GM19239 (cell line): Measurements from ENCODE around the gene KMT2C.

DNA sequence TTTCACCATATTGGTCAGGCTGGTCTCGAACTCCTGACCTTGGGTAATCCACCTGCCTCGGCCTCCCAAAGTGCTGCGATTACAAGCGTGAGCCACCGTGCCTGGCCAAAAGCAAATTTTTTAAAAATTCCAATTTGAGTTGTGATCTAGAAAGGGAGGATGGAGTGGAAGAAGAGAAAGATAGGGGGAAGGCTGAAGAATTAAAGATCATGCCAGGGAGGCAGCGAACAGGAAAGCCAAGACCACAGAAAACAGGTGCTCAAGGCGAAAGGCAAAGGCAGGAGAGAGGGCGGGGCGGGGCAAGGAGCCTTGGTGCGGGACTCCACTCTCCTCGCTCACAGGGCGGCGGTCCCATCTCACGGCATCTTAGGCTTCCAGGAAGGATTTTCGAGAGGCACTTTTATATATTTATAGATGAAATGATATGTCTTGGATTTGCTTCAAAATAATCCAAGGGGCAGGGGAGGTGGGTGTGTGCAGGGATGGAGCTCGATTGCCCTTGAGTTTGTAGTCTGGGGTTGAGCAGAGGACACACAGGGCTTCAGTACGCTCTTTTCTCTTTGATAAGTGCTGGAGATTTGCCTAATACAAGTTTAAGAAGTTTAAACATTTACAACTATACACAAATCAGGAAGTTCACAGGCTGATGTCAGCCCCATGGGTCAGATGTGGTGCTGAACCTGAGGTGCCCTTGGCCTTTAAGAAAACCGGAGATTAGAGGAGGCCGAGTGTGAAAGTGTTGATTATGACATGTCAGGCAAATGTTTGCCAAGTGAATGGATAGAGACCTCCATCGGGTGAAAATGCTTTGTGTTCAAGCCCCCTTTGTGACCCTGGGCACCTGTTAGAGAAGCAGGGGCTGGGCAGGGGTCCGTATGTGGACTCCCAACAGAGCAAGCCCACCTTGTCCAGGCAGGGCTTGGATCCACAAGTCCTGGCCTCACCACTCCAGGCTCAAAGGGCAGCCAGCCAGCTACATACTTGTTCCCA is 161.1 kb downstream of the PRKAG2 start:
- RRBS: no CpG with 5 or more reads among the region's 21 CpGs

- RRBS: 41% methylated on average over 9 of the region's 20 CpGs
Observed at GRCh38 chr7:151727588-151728380, 149.1 kb downstream of the PRKAG2 start.

DNA sequence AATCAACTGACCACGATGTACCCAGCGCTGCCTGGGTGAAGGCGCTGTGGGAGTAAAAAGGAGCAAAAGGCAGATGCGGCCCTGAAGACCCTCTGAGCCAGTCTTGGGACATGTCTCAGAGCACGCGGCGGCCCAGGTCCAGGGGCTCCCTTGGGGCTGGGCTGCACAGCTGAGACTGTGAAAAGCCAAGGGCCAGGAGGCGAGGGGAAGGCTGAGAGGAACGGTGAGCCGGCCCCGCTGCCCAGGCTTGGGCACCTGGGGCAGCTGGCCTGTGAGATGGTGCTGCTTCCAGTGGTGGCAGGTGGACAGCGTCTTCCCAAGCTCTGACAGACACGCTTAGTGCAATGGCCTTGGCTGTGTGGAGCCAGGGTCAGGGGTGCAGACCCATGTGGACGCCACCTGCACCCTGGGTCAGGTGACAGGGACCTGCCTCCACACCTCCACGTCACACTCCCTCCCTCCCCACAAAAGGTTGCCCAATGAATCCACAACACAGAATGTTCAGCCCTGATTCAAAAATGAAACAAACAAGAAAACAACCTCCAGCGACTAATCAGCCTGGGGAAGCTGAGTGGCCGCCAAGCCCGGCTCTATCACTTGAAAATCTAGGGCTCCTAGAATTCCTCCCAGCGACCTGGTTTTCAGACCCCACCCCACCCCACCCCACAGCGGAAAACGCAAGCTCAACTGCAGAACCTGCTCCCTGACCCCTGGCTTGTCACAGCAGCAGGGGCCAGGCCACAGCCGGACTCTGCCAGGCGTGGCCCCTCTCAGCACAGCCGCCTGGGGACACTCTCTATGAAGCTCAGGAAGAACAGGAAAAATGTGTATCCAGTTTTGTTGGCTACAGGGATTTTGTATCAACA is 54.3 kb downstream of the PRKAG2 start:
- RRBS: no CpG with 5 or more reads among the region's 24 CpGs

DNA sequence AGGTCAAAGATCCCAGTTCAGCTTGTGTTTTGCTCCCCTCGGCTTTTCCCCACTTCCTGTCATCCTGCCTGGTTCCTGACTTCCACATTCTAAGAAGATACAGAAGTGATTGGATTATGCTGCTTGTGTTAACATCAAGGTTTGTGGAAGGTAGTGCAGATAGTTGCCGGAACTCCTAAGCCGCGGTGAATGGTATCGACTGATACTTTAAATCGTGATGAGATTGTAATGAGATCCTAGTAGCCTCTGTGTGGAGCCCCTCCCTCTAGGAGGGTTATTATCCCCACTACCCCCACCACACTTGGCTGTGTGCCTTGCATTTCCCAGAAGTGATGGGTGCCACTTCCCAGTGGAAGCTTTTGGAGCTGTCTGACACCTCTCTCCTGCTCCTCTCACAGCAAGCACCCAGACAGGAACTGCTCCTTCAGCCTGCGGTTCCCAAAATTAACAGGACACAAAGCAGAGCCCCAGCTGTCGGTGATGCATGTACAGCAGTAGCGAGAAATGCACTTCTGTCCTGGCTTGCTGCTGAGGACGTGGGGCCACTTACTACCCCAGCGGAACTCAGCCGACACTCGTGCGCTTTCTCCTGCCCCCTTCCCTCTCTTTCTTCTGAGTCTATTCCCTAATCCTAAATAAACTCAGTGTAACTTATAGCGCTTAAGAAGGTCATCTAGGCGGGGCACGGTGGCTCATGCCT is 52.5 kb downstream of the PRKAG2 start:
- RRBS: no CpG with 5 or more reads among the region's 17 CpGs

DNA sequence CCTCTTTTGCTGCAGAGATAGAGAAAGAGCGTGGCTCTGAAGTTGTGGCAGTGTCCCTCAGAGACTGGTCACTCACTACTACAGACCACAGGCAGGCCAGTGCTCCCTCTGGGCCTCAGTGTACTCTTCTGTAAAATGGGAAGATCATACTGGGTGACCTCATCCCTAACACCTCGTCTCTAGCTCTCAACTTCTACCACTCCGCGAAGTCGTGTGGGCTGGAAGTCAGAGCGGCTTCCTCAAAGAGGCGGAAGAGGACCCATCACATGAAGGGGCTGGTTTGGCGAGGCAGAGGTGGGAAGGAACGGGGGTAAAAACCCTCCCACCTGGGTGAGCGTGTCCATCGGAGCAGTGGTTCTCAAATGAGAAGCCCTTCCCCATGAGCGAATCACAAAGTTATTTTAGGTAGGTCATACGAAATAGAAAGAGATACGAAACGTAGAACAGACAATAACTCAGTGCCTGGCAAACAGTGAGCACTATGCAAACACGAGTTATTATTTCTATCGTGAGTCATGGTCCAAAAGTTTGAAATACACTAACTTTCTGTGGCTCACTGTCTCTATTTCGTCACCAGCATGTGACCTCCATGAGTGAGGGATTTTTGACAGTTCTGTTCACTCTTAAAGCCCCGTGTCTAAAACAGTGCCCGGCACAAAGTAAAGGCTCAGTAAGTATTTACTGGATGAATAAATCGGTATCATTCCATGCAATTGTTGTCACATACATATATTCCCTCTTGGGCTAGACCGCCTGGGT is 32.6 kb downstream of the PRKAG2 start:
- RRBS: no CpG with 5 or more reads among the region's 22 CpGs

GRCh38 chr7:151849100-151849648 is 27.7 kb downstream of the PRKAG2 start:
- RRBS: no CpG with 5 or more reads among the region's 19 CpGs

- RRBS: no CpG with 5 or more reads among the region's 27 CpGs
Observed at GRCh38 chr7:151850820-151851708, 25.9 kb downstream of the PRKAG2 start.

DNA sequence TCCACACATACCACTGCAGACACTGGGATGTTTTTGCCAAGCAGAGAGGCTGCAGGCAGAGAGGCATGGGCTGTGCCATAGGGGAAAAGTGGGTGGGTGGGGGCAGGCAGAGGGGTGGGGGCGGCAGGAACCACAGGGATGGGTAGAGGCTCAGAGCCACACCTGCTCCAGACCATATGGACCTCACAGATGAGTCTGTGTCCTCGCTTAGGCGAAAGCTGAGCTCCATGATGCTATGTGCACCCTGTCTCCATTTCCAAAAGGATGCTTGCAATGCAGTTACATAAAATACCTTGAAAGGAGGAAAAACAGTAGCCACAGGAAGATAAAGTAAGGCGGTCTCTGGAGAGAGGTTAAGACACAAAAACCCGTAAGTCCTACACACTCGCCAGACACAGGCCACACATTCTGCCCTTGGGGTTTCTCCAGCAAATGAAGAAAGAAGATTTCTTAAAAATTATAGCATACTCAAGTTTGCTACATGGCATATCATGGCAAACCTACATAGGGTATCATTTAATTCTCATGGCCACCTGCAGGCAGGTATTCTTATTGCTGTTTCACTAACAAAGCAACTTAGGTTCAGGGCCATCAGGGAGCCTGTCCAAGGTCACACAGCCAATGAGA is 21.2 kb downstream of the PRKAG2 start:
- RRBS: no CpG with 5 or more reads among the region's 6 CpGs

DNA sequence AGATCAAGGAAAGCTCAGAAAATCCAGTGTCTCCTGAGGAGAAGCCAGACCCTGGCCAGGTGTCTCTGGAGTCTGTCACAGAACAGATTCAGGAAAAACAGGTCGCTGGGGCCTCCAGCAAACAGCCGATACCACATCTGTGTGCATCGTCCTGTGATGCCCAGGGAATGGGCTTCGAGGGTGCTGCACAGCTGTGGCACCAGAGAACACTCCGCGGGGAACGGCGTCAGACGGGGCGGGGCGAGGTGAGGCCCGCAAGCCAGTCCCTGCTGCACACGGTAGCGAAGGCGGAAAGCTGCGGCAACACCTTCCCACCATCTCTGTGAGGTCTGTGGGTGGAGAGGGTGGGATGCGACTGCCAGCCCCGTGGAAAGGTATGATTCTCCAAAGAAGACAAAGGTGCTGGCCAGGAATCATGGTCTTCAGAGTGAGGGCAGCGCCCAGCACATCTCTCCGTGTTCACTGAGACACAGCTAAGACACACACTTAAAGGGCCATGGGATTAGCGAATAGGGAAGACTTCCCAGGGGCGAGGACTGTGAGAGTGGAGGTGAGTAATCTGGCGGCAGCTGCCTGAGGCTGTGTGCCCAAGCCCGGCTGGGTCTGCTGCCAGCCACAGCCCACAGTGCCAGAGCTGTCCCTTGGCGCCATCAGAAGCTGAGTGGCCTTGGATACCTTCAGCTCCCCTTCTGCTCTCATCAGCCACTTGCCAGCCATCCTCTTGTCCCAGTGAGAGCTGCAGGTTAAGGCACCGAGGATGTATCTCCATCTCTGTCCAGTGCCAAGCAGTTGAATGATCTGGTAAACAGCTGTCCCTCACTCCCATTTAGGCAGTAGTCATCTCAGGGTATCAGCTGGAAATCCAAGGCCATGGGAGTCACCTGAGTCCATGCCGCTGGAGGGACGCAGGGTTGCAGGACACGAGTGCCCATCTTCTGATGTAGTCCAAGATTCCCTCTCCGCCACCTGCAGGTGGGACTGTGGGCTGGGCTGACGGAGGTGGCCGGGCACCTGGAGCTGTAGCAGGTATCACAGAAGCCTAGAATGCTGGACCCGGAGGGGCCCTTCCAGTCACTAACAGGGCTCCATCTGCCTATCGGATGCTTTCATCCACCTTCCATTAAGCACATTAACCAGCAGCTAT is 17.5 kb downstream of the PRKAG2 start:
- RRBS: no CpG with 5 or more reads among the region's 34 CpGs

DNA sequence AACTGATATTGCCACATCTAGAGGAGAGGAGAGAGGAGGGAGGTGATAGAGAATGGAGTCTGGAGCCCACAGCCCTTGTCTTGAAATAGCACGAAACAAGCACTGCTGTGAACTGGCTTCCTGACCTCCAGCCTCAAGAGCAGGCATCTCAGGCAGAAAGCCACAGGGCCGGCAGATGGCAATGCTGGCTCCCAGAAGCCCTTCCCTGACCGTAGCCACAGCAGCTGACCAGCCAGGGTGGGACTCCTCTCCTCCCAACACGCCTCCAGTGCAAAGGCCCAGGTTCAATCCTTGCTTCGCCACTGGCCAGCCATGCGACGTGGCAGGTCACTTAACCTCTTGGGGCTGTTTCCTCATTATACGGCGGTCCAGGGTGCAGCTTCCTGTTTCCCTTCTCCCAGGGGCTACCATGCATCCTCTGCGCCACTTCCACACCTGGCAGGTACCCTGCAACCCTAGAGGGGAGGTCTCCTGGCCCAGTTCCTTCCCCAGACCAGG is 12.8 kb downstream of the PRKAG2 start:
- RRBS: no CpG with 5 or more reads among the region's 10 CpGs

DNA sequence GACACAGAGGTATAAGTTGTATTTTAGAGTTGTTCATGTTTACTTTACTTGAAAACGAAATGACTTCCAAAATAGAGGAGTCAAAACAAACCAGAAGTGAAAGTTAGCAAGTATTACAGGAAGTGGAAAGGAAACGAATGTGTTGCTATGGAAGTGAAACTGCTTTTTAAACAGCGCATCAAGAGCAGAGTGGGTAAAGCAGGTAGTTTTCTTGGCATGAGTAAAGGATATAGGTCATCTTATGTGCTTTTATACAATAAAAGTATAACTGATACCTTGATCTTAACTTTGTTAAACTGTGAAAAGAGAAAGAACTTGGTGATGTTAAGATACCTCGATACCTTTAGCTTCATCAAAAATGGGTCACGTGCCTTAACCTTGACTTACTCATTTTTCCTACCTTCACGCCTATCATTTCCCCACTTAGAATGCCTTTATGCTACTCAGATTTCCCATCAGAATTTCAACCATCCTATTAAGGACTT is 19.9 kb upstream of the GALNTL5 start:
- RRBS: no CpG with 5 or more reads among the region's 6 CpGs

GRCh38 chr7:152116819-152117574 is 91.5 kb downstream of the GALNT11 start:
- RRBS: no CpG with 5 or more reads among the region's 14 CpGs

DNA sequence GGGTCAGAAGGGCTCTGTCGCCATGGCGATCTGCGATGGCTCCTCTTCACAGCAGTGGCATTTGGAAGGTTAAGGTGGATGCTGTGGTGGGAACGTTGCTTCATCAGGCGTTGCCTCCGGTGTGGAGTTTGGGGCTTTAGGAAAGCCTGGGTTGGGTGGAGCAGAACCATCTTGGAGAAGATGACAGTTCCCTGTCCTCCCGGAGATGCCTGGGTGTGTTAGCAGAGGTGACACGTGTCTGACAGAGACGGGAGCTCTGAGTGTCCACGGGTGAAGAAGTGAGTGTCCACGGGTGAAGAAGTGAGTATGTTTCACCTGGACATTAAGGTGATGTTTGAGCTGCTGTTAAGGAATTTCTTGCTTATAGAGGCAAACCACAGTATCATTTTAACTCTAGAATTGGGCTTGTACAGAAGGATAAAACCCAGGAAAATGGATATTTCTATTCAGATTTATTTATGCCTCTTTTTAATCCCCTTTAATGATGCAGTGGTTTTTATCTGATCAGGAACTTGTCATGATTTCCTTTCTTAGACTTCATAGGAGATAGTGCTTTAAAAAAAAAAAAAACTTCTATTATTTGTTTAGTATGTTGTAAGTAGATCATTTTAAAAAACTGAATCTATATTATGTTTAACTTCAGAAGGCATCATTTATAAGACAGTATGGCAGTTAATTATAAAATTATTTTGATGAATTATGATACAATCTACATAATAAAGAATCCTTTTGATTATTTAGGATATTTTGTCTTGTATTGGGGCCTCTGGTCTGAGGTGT is 96.3 kb downstream of the GALNT11 start:
- RRBS: 94% methylated on average over 2 of the region's 11 CpGs

DNA sequence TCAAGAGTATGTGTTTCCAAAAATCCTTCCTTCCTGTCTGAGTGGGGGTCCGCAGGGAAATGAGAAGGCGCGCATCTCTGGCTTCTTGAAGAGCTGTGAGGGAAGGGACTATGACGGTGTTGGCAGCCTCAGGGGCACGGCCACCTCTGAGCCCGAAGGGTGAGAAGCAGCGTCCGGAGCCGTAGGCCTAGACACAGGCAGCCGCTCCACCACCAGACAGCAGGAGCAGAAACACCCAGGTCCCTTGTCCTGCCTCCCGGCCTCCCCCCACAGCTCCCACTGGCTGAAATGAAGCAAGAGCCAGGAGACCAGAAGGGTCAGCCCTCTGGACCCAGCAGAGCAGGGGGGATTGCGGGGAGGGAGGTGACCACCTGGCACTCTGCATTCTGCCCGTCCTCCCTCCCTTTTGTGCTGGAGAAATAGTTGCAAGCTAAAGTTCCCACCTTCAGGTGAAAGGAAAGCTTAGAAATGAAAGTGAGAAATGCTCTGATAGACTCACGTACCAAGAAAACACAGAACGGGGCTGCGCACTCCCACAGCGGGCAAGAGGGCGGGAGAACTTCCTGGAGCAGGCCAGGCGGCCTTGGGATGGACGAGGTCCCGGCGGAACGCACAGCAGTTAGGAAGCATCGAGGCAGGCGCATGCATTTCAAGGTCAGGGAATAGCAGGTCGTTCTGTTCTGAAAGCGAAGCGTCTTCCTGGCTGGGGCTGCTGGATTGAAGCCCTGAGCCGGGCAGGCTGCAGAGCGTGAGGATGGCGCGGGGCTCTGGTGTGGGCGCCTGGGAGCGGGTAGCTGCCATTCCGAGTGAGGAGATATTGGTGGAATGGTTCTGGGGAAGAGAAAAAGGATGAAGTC is 105.5 kb downstream of the GALNT11 start:
- RRBS: 90% methylated on average over 4 of the region's 35 CpGs

- RRBS: no CpG with 5 or more reads among the region's 9 CpGs
Observed at GRCh38 chr7:152161927-152162937, 136.8 kb downstream of the GALNT11 start.

DNA sequence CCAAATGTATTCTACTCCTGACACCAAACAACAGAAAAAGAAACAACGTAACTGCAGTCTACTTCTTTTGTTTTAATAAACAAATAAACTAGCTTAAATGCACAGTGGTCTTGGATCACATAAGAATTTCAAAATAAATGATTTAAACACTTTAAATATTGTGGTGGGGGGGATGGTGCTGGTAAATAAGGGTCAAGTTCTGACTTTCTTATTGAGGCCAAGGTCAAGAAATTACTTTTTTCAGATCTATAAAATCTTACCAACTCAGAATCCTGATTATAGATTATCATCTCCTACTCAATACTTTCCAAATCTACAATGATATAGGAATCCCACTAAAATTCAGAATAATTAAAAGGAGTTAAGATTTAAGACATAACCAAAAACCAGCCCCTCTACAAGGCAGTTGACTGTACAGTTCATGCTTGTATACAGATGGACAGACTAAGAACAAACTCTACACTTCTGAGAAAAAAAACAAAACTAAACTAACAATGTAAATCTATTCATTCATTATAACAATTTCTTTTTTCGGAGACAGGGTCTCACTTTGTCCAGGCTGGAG is 23.1 kb downstream of the KMT2C start:
- RRBS: no CpG with 5 or more reads among the region's 2 CpGs

DNA sequence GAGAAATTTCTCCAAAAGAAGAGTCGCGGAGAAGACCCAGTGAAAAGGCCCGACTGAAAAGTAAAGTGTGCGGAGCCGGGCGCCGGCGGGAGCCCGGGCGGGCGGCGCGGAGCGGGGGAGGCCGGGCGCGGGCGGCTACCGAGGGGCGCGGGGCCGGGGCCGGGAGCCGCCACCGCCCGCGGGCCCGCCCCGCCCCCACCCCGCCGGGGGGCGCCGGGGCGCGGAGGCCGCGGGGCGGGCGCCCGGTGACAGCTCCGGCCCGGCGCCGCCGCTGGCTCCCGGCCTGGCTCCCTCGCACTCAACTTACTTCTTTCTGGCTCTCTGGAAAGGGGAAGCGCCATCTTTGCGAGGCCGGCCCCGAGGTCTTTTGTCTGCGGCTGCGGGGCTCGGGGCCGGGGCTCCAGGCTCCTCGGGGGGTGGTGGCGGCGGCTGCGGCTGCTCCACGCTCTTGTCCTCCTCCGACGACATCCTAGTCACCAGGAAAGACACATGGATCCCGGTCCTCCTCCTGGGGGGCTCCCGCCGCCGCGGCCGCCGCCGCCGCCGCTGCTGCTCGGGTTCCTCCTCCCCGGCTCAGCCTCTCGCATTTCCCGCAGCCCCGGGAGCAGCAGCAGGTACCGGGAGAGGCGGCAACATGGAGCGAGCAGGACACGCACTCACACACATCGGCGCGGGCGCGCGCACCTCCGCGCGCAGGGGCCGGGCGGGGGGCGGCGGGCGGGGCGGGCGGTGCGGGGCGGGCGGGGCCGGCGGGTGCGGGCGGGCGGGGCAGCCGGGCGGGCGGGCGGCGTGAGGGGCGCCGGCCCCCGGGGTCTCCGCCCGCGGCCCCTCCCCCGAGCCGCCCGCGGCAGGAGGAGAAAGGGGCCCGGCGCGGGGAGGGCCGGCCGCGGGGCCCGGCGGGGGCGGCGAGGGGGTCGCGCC is at the start of gene KMT2C:
KMT2C (minus strand) TSS at position 685 of the 921 bp plus-strand sequence.
- RRBS: 1% methylated on average over 30 of the region's 132 CpGs

DNA sequence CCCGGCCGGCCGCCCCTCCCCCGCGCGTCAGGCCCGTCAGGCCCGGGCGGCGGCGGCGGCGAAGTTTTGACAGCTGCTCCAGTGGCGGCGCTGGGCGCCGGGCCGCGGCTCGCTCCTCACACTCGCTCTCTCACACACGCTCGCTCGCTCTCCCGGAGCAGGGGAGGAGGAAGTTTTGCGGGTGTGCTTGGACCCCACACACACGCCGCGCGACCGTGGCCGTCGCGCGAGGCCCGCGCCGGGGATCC is 361 bp upstream of the KMT2C start:
- RRBS: 2% methylated on average over 23 of the region's 38 CpGs

DNA sequence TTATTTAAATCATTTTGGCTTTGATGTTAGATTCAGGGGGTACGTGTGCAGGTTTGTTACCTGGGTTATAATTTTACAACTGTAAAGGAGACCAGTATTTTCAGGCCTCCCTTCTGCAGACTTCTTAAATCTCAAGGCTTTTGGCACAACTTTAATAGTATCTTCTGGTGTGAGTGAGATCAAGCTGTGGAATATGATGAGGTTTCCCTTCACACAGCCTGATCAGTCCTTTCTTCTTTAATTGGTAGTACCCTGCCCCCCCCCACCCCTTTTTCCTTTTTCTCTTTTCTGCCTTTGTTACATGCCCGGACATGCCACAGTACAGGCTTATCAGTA is 230.1 kb downstream of the ACTR3B start:
- RRBS: no CpG with 5 or more reads among the region's 2 CpGs